Gastroesophageal sphincter (tissue), 4 donors: ENCODE results near the gene ATP5IF1.

DNA sequence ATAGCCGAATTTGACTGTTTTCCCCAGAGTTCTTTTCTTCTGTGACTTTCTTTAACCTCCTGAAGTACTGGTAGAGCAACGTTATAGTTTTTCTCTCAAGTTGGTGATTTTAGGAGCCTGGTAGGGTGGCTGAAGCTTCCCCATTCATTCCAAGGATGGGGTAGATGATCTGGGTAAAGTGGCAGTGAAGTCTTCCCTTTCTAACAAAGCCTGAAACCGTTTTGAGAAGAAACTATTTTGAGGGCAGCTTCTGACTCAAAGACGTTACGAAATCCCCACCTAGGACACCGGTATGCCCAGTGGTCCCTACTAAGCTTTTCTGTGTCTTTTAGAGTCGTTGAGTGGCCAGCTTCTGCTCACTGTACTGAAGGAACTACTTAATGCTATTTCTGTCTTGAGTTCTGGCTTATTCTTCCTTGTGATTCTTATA is 1.3 kb downstream of the WDTC1 start:
- PRO-cap = no peak
- RAMPAGE, long total RNA, 4 experiments = no peak in any of the 4 experiments

GRCh38 chr1:27300954-27301641 is 20.9 kb upstream of the TMEM222 start:
- PRO-cap = no peak
- RAMPAGE, long total RNA, 4 experiments = start-site peak on the plus strand in 1 of 4 experiments, at chr1:27301245-27301338 at its widest, 10 reads per replicate

GRCh38 chr1:27351080-27351893 is 9.5 kb downstream of the SYTL1 start:
- PRO-cap = no peak
- RAMPAGE, long total RNA, 4 experiments = no peak in any of the 4 experiments

GRCh38 chr1:27539966-27540592 is 50.1 kb upstream of the WASF2 start:
- PRO-cap = no peak
- RAMPAGE, long total RNA, 4 experiments = no peak in any of the 4 experiments

DNA sequence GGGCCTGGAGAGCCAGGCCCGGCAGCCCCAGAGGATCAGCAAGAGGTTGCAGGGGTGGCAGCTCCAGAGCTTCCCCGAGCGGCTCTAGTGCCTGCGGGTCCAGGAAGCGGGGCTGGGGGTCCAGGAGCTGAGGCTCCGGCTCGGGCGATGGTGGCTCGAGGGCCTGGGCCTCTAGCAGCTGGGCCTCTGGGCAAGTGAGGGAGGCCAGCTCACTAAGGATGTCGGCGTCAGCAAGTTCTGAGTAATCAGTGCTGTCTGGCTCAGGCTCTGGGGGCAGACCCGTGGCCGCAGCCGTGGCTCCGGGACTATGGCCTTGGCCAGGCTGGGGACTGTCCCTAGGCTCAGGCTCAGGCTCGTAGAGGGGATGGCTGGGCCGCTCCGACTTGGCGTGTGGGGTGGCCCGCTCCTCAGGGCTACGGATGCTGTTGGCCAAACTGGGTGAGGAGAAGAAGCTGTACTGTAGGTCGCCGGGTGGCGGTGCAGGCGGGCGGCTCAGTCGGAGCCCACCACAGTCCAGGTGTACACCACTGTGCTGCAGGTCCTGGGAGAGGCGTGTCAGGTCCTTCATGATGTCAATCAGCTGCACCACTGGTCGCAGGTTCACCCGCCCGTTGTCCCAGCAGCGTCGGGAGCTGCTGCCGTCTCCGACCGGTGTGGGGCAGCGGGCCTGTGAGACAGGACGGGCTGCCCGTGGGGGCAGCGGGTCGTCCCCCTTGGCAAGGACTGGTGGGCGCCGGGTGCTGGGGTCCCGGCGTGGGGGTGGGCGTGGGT is 52.6 kb downstream of the AHDC1 start:
- PRO-cap = no peak
- RAMPAGE, long total RNA, 4 experiments = no peak in any of the 4 experiments

- PRO-cap = no peak
- RAMPAGE, long total RNA, 4 experiments = no peak in any of the 4 experiments
Observed at GRCh38 chr1:27593208-27594062, 10.5 kb downstream of the AHDC1 start.

GRCh38 chr1:27614352-27614641 is 10.4 kb upstream of the AHDC1 start:
- PRO-cap = no peak
- RAMPAGE, long total RNA, 4 experiments = no peak in any of the 4 experiments

- PRO-cap = no peak
- RAMPAGE, long total RNA, 4 experiments = no peak in any of the 4 experiments
Observed at GRCh38 chr1:27618883-27619346, 15.0 kb upstream of the AHDC1 start.

- PRO-cap = no peak
- RAMPAGE, long total RNA, 4 experiments = no peak in any of the 4 experiments
Observed at GRCh38 chr1:27630953-27632169, 3.6 kb downstream of the FGR start.

DNA sequence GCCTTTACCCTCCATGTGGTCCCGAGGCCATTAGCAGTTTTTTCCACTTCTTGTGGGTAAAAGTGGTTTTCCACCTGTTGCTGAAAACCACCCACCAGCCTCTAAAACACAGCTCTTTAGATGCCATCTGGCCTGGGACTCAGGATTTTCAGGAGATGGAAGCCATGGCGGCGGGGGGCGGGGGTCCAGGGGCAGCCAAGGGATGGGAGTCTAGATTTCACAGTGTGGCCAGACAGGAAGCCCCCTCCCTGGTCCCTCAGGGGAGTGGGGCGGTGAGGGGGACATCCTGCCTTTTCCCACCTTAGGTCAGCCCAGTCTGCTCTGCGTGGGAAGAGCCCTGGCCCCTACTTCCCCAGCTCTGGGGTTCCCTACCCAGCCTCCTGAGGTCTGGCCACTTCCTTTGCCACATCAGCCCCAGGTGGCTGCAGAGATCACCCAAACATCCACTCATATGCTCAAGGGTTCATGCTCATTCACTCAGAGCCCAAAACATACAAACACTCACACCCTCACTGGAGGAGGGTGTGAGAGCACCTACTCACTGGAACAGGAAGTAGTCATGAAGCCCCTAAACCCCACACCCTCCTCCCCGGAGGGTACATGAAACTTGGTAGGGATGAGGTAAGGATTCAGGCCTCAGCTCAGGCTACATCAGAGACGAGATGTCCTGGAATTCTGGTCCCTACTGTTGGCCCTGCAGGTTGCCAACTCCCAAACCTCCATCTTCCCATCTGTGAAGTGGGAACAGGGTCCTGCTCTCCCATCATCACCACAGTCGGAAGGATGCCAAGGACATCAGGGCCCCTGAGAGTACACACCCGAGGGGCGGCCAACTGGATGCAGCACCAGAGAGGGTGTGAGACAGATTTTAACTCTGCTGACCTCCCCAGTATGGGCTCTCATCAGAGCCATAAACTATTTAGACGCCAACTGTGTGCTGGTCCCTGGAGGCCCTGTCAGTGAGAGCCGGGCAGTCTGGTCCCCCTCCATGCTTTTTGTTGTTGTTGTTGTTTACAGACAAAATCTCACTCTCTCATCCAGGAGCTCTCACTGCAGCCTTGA is 2.1 kb downstream of the FGR start:
- PRO-cap = no peak
- RAMPAGE, long total RNA, 4 experiments = no peak in any of the 4 experiments

- PRO-cap = no peak
- RAMPAGE, long total RNA, 4 experiments = no peak in any of the 4 experiments
Observed at GRCh38 chr1:27648777-27649026, 13.7 kb upstream of the FGR start.

DNA sequence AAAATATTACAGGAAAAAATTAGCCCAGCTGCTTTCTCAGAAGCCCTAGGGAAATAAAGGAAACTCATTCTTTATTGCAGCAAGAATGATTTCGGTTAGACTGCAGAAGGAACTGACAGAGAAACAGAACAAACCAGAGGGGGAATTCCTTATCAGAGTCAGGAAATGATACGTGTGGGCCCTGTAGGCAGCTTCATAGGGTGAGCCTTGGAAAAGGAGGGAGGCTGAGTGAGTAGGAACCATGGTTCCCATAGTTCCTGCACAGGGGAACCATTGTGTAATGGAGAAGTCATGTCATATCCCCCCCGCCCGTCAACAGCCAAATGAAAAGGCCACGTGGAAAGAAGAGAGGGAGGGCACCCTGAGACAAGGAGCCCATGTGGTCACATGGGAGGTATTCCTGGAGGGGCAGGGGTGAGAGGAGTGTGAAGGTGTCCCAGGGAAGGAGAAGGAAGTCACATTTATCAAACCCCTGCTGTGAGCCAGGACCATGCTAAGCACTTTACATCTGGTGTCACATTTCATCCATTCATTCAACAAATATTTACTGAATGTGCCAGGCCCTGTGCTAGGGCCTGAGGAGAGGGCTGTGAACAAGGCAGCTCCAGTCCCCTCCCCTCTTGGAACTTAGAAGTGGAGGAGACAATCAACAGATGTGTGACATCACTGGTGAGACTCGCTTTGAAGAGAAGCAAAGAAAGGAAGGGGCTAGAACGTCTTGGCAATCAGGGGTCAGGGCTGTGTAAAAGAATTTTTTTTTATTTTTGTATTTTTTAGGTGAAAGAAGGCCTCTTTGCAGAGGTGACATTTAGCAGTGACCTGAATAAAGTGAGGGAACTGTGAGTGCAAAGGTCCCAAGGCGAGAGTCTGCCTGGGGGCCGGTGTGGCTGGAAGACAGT is 15.7 kb upstream of the FGR start:
- PRO-cap = no peak
- RAMPAGE, long total RNA, 4 experiments = no peak in any of the 4 experiments

DNA sequence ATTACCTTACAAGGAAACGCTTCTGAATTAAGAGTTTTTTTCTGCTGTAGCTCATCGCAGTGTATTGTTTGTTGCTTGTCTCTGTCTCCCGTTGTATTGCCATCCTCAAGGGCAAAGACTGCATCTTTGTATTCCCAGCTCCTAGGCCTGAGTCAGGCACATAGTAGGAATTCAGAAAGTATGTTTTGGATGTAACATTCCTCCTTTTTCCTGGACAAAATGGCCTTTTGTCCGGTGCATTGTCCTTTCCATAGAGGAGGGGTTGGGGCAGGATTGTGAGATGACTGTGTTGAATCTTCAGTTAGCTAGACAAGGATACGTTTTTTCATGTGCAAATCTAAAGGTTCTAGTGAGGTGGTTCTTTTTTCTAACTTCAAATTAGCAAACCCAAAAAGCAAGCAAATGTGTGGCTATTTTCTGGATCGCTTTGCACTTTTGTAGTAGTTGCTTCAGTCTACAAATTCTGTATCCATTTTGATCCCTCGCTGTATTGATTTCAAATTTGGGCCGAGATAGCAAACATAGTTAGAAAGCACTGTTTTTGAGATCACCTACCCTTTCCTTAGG is 1.0 kb downstream of the PPP1R8 start:
- PRO-cap = no peak
- RAMPAGE, long total RNA, 4 experiments = no peak in any of the 4 experiments

DNA sequence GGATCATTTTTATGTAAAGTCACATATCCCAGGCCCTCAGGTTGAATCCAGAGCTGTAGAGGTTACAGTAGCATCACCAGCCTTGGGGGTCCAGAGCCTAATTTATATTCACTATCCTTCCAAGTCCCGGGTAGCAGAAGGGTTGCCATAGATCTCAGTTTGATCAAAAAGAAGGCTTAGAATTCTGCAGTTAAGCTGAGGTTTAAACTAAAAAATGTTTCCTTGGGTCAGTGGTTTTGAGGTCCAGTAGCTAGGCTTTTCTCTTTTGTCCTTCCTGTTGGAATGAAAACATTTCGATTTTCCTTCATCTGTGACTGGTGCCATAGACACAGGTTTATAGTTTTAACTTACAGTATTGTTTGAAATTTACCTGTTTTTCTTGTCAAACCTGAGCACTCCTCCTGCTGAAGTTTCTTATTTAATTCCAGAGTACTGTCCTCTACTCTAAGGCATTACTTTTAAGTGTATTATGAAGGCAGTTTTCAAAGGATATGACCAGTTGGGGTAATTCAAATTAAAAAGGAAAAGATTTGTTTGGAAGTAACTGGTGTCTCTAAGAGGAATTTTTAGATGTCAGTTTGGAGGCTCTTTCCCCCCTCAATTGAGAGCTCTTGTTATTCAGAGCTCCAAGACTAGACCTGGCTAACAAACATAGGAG is 20.3 kb downstream of the PPP1R8 start:
- PRO-cap = no peak
- RAMPAGE, long total RNA, 4 experiments = no peak in any of the 4 experiments

- PRO-cap = unidirectional peak, plus-strand start at chr1:27858384; unidirectional peak, plus-strand start at chr1:27858564
- RAMPAGE, long total RNA, 4 experiments = no peak in any of the 4 experiments
Observed at GRCh38 chr1:27858101-27858835, 14.1 kb upstream of the THEMIS2 start.

DNA sequence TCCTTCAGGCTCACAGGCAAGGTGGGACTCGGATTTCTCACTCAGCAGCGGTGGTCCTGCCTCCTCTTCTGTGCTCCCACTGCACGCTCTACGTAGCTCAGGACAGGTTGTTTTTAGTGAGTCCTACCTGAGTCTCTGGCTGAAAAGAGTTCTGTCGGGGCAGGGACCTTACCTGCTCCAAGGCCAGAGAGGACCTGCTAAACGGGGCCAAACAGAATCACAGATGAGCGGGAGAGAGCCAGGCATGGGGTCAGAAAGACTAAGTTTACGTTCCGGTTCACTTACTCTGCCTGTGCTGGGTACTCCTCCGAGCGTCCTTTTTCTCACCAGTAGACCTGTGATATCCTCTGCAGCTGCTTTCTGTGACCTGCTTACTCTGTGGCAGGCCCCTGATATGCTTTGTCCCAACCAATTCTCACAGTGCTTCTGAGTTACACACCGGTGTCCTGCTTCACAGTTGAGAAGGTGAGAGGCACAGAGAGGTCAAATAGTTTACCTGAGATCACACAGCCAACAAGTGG is 11.4 kb downstream of the THEMIS2 start:
- PRO-cap = no peak
- RAMPAGE, long total RNA, 4 experiments = no peak in any of the 4 experiments

DNA sequence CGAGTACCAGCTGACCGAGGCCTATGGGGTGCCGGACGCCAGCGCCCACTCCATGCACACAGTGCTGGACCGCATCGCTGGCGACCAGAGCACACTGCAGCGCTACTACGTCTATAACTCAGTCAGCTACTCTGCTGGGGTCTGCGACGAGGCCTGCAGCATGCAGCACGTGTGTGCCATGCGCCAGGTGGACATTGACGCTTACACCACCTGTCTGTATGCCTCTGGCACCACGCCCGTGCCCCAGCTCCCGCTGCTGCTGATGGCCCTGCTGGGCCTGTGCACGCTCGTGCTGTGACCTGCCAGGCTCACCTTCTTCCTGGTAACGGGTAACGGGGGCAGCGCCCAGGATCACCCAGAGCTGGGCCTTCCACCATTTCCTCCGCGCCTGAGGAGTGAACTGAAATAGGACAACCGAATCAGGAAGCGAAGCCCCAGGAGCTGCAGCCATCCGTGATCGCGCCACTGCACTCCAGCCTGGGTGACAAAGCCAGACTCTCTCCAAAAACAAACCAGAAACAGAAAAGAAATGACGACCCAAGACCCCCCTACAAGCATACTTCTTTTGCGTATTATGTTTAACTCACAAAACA is 1.1 kb upstream of the XKR8 start:
- PRO-cap = no peak
- RAMPAGE, long total RNA, 4 experiments = no peak in any of the 4 experiments

DNA sequence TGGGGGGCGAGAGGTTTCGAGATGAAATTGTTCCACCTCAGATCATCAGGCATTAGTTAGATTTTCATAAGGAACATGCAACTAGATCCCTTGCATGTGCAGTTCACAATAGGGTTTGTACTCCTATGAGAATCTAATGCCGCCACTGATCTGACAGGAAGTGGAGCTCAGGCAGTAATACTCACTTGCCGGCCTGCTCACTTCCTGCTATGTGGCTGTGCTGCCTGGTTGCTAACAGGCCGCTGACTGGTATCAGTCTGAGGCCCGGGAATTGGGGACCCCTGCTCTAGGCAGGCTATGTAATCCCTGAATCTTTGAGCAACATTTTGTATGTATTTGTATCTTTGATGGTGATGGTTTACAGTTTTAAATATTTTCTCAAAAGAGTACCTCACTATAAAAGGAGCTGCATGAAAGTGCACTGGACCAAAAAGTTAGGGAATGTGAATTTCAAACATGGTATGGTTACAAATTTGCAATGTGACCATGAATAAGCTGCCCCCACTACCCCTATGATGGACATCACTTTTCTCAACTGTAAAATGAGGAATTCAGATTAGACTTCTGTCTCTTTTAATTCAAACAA is 32.6 kb downstream of the XKR8 start:
- PRO-cap = no peak
- RAMPAGE, long total RNA, 4 experiments = no peak in any of the 4 experiments

DNA sequence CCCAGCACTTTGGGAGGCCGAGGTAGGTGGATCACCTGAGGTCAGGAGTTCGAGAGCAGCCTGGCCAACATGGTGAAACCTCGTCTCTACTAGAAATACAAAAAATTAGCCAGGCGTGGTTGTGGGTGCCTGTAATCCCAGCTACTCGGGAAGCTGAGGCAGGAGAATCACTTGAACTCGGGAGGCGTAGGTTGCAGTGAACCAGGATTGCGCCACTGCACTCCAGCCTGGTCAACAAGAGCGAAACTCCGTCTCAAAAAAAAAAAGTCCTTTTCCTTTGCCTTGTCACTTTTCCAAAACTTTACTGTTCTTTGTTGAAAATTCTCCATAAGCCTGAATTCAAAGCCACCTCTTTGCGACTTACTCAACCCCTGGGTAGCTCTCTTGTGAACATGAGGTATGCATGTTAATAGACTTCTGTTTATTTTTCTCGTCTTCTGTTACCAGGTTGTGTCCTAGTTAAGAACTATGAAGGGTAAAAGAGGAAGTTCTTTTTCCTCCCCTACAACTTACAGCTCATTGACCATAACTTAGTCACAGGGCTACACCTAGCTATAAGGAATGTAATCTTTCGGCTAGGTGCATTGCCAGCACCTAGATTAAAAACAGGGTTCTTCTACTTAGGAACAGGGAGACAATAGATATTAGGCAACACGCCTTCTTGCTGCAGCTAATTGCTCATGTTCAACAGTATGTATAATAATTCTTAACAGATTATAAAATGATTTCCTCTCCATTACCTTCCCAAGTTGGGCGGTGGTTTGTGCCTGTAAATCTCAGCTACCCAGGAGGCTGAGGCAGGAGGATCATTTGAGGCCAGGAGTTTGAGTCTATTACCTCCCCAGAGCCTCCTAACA is 41.0 kb downstream of the PTAFR start:
- PRO-cap = no peak
- RAMPAGE, long total RNA, 4 experiments = no peak in any of the 4 experiments

DNA sequence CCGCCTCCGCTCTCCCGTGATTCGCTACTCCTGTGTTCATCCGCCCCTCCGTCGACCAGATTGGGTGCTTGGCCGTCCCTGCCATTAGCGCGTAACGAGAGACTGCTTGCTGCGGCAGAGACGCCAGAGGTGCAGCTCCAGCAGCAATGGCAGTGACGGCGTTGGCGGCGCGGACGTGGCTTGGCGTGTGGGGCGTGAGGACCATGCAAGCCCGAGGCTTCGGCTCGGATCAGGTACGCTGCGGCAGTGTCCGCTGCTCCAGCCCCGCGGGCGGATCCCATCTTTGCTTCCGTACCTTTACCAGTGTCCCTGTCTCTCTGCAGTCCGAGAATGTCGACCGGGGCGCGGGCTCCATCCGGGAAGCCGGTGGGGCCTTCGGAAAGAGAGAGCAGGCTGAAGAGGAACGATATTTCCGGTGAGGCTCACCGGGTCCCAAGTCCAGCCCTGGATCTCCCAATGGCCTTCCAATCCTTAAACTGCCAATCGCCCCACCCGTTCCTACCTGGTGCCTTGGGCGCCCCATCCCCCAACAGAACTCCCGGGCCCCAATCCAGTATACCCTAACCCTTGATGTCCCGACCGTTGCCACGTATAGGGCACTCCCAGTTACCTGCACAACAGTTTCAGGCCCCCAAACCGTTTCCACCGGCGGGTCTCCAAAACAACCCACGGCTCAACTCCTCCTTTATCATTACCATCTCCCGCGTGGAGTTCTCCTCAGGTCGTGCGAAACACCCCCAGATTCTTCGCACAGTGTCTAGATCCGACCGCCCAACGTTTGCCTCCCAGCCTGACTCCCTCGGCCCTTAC is at the start of gene ATP5IF1:
Gene ATP5IF1, plus strand, starts transcription at position 87 of the 810 bp plus-strand sequence.
- PRO-cap = bidirectional peak, plus-strand start at position 126 of the sequence, minus-strand start outside the sequence; unidirectional peak, plus-strand start at position 322 of the sequence
- RAMPAGE, long total RNA, 4 experiments = start-site peak on the plus strand in 4 of 4 experiments, centred at positions 85 to 96 of the sequence, 1,024 to 3,498 reads per replicate